Vermiform appendix (tissue), 1 donor: ENCODE data around the gene CLK3.

GRCh38 chr15:74317606-74318143 is 49.8 kb downstream of the CYP11A1 start:
- PRO-cap, result unidirectional peak, minus-strand start at chr15:74317859

GRCh38 chr15:74357416-74358215 is 9.8 kb downstream of the CYP11A1 start:
- PRO-cap, result no peak

DNA sequence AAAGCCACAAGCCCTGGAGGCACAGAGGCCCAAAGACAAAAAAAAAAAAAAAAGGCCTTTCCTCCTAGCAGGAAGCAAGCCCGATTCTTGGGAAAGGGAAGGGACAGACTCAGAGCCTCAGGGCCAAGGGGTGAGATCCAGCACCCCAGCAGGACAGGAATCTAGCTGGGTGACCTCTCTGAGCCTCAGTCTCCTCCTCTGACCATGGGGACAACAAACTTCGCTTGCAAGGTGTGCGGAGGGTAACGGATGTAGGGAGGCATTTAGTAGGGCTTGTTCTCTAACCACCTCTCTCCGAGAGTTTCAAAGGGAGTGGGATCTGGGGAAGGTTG is 2.2 kb downstream of the CYP11A1 start:
- PRO-cap, result no peak

GRCh38 chr15:74409772-74410198 is 24.0 kb downstream of the SEMA7A start:
- PRO-cap, result no peak

GRCh38 chr15:74423751-74424532 is 9.8 kb downstream of the SEMA7A start:
- PRO-cap, result no peak

- PRO-cap, result bidirectional peak, plus-strand start at chr15:74541264, minus-strand start at chr15:74540906
Measured at GRCh38 chr15:74540020-74541106, 657 bp upstream of the ARID3B start.

DNA sequence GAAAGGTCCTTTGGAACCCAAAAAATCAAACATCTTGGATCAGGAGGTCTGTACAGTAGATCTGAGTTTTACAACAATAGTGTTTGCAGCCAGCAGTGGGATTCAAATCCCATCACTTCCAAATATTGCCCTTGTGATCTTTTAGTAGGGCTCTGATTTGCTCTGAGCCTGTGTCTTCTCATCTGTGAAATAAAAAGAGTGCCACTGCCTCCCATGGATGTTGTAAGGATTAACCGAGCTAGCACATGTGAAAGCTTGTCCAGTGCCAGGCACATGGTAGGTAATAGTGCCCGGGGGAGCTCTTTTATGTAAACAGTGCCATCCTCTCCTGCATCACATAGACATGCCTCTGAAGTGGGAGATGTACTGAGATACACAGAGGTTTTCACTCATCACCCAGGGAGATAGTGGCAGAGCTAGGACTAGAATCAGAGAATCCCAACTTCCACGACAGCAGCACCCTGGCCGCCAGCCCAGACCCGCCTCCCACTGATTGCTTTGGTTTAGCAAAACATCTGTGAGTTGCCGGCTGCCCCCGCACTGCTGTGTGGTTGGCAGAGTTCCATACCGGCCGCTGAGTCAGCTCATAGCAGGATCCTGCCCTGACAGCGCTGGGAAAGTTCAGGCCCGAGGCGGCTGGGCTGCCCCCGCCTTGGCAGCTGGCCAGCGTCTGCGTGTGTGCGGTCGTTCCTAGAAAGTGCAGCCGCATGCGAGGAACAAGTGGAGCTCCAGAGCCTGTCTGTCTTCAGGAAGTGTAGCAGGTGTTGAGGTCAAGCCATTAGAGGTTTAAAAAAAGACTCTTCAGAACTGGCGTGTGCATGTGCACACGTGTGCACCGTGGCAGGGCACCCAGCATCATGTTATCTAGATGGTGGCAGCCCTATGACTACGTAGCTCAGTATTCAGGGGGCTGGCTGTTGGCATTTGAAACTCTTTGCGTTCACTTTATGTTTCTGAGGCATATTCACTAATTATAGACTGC is 5.0 kb downstream of the ARID3B start:
- PRO-cap, result no peak

DNA sequence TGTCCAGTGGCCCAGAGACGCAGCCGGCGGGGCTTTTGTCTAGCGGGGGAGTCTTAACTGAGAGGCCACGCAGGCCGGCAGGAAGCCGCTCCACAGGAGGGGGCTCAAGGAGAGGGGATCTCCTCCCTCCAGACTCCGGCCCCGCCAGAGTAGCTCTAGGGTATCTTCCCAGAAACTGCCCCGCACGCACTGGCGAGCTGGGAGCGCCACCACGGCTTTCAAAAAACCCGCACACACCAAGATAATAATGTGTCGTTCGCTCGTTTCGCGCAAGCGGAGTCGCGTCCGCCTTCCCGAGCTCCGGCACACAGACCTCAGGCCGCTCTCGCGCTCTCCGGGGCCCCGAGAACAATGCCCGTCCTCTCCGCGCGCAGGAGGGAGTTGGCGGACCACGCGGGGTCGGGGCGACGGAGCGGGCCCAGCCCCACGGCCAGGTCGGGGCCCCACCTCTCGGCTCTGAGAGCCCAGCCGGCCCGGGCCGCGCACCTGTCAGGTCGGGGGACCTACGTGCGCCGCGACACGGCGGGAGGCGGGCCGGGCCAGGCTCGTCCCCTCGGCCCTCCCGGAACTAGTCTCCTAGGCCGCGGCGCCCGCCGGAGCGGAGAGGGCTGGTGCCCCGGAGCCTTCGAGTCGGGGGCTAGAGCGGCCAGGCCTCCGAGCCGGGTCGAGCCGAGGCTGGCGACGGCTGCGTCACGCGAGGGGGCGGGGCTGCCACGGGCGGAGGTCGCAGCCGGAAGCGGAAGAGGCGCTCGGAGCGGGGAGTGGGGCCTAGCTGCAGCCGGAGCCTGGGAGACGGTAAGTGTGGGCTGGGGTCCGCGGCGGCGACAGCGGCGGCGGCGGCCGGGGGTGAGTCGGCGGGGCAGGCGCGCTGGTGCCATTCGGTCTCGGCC is at the start of gene CLK3:
Gene CLK3, plus strand, starts transcription at position 733 of the 890 bp plus-strand sequence.
- PRO-cap, result bidirectional peak, plus-strand start at position 303 of the sequence, minus-strand start at position 307 of the sequence; bidirectional peak, plus-strand start at position 733 of the sequence, minus-strand start at position 570 of the sequence

GRCh38 chr15:74615994-74616969 is 646 bp downstream of the CLK3 start:
- PRO-cap, result unidirectional peak, minus-strand start at chr15:74616536

DNA sequence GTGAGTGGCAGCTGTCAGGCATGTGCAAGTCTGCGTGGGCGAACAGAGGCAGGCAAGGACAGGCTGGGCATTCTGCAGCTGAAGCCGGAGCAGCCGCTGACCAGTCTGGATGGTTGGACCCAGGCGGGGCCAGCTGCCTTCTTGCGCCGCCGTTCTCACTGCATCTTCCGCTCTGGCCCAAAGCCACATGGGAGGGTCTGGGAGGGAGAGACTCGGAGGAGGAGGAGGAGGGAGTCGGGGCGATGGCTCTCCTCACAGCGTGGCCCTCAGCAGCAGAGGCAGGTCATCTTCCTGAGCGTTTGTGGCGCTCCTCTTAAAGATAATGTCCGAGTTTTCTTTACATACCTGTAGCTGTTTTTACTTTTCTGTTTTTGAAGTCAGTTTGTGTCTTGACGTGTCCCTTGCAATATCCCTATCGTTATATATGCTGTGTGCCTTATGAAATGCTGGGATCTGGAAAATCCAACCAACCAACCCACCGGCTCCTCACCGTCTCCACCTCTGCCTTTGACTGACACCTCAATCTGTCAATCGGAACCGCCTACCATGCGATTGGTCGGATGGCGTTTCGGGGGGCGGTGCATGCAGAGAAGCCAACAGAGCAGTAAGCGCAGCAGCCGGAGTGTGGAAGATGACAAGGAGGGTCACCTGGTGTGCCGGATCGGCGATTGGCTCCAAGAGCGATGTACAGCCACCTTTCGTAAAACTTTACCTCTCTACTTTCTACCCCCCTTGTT is 6.1 kb downstream of the CLK3 start:
- PRO-cap, result no peak

DNA sequence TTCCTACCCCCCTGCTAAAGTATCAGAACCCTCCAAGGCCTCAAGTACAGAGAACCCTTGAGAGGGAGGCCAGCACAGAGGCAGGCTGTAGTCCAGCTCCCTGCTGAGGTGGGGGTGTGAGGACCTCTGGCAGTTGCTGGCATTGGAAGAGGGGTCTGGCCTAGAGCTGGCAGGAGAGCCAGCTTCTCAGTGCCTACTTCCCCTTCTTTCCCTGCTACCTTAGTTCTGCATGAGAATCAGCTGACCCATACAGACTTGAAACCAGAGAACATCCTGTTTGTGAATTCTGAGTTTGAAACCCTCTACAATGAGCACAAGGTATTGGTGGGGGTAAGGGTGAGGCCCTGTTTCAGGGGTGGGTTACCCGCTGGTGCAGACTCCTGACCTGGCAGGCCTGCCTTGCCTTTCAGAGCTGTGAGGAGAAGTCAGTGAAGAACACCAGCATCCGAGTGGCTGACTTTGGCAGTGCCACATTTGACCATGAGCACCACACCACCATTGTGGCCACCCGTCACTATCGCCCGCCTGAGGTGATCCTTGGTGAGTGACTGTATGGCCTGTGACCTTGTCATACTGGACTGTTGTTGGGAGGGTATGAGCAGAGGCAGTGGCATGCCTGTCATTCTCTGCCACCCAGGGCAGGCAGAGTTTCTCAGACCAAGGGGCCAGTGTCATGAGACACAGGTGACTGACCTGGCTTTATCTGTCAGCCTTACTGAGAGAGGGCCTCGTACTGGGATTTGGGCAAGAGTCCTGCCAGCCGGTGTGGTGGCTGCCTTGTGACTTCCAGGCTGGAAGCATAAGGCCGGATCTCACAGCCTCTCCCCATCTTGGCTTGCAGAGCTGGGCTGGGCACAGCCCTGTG is 11.7 kb downstream of the CLK3 start:
- PRO-cap, result unidirectional peak, plus-strand start at position 409 of the sequence

GRCh38 chr15:74638589-74639532 is 23.2 kb downstream of the CLK3 start:
- PRO-cap, result no peak

DNA sequence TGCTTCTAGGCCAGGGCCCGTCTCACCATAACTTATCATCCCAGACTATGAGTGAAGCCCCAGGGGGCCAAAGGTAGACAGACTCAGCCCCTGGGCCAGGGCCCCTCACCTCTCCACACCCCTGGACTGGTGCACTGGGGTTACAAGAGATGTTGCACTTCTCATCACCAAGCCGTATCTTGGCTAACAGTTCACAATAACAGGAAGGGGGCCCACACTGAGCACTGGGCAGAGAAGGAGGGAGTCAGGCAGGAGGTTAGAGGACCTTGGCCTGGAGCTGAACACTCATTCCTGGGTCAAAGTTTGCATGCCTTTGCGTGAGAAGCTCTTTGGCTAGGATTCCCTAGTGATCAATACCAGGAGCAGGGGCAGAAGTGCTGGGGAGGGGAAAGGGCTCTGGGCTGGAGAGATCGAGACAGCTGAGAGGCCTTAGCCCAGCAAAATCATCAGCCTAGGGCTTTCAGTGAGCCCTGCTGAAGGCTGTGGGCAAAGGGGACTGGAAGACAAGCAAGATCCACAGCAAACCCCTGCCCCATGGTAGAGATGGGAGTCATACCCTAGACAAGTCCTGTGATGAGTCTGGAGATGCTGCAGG is 5.6 kb upstream of the CYP1A1 start:
- PRO-cap, result no peak

DNA sequence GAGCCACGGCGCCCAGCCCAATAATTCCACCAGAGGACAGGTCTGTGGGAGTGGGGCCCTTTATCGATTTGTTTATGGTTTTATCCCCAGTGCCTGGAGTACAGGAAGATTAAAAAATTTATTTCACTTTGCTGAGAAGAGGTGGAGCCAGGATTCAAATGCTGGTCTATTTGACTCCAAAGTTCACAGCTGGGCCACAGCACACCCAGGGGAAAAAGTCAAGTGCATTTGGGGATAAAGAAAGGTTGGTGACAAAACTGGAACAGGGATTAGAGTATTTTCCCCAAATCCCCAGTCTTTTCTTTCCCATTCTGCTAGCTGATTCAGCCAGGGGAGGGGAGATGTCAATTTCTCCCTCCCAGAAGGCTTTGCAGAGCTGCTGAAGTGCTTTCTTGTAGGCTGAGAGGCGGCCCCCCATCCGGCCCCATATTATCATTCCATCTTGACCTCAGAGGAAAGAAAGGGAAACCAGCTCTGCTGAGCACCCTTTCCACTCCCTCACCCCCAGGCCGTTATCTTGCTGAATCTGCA is 2.0 kb upstream of the CSK start:
- PRO-cap, result no peak

DNA sequence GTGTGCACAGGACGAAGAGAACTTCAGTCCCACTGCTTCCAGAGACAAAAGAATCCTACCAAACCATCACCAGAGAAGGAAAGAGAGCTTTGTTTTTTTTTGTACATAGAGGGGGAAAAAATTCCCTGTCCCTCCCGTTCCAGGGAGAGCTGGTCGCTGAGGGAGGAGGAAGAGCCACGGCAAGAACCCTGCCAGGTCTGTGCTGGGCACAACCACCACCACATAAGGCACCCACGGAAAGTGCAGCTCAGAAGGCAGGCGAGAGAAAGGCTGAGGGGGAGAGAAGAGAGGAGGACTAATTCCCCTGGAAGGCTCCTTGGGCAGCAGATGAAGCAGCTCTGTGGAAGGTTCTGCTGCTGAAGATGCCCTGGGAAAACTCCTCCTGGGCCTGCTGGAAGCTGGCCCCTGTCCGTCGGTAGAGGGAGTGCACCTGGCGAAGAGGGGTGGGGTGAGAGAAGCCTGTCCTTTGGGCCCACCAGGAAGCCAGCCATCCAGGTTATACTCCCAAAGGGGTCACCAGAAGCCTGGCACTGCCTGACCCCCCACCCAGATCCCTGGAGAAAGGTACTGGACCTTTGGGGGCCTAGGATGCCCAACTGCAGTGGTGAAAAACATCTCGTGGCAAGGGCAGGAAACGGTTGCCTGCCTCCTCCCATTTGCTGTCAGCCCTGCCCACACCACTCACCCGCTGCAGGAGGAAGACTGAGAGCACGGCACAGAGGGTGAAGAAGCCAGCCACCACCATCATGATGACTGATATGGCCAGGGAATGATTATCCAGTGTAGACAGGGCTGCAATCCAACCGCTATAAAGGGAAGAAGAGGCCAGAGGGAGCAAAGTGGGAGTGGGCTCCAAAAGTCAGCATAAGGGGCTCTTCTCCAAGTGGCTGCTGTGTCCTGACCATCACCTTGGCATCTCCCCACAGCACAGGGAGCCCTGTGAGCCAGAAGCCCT is 2.1 kb upstream of the ULK3 start:
- PRO-cap, result no peak

GRCh38 chr15:74889170-74889655 is 629 bp upstream of the MPI start:
- PRO-cap, result no peak

DNA sequence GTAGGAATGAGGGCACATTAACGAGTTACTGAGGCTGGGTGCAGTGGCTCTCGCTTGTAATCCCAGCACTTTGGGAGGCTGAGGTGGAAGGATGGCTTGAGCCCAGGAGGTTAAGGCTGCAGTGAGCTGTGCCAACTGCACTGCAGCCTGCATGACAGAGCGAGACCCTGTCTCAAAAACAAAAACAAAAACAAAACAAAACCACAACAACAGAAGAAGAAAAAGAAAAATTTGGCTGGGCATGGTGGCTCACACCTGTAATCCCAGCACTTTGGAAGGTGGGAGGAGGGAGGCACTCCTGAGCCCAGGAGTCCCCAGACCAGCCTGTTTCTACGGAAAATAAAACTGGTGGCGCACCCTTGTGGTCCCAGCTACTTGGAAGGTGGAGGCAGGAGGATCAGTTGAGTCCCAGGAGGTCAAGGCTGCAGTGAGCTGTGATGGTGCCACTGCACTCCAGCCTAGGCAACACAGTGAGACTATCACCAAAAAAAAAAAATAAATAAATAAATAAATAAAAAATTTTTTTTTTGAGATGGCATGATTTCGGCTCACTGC is 2.7 kb downstream of the COX5A start:
- PRO-cap, result no peak

DNA sequence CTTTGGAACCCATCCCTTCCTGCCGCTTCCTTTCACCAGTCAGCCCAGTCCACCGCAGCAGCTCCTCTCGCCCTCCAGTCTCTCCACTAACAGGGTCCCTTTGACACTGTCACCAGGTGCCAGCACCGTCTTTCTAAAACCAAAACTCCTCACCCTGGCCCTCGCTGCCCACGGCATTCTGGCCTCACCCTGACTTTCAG is 4.1 kb downstream of the PPCDC start:
- PRO-cap, result no peak

- PRO-cap, result no peak
Measured at GRCh38 chr15:75029176-75030191, 6.1 kb downstream of the PPCDC start.

DNA sequence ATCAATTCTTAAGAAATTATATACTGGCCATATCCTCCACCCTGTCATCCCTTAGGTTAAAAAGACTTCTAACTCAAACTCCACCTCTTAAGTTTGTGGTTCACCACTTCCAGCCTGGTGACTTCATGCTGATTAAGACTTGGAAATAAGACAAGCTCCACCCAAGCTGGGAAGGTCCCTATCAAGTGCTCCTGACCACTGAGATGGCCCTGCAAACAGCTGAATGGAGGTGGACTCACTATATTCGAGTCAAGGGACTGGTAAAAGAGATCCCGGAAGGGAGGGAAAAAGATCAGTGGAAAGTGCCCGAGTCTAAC is 43.7 kb downstream of the PPCDC start:
- PRO-cap, result unidirectional peak, plus-strand start at position 263 of the sequence